GM19240 (cell line): Measurements from ENCODE around the genes PMP22 and CENPV.

DNA sequence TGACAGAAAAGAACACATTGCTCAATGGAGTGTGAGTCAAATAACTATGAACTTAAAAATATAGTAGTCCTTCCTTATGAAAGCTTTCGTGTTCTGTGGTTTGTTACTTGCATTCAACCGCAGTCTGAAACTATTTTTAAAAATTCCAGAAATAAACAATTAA lies 437.5 kb downstream of the HS3ST3B1 start:
- RRBS: no CpG with 5 or more reads among the region's 2 CpGs

GRCh38 chr17:15077316-15077515 lies 187.9 kb downstream of the PMP22 start:
- RRBS: no CpG with 5 or more reads among the region's 1 CpG

GRCh38 chr17:15230360-15231134 lies 34.6 kb downstream of the PMP22 start:
- RRBS: no CpG with 5 or more reads among the region's 24 CpGs

DNA sequence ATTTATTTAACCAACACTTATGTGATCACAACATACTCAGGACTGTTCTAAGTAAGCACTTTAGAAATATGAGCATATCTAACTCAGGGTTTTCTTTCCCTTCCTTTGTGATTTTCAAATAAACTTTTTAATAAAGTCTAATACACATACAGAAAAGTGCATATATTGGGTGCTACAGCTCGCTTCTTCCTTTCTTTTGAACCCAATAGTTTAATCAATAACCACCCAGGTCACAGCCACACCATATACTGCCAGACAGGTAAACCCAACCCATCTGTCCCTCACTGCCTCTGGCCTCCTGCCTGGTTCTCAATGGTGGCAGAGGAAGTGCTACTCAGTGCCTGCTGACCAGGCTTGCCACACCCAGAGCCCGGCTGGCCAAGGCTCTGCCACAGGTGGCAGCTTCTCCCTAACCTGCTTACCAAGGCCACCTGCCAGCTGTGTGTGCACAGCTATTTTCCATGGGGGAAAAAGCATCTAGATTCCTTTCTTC lies 669 bp downstream of the PMP22 start:
- RRBS: no CpG with 5 or more reads among the region's 2 CpGs

GRCh38 chr17:15265226-15265658 lies at the start of gene PMP22:
PMP22 (minus strand) TSS chr17:15265326.
- RRBS: no CpG with 5 or more reads among the region's 4 CpGs

- RRBS: no CpG with 5 or more reads among the region's 14 CpGs
Observed at GRCh38 chr17:15399035-15399772, 57.8 kb upstream of the TEKT3 start.

GRCh38 chr17:15431740-15432207 lies 35.6 kb downstream of the CDRT4 start:
- RRBS: no CpG with 5 or more reads among the region's 7 CpGs

DNA sequence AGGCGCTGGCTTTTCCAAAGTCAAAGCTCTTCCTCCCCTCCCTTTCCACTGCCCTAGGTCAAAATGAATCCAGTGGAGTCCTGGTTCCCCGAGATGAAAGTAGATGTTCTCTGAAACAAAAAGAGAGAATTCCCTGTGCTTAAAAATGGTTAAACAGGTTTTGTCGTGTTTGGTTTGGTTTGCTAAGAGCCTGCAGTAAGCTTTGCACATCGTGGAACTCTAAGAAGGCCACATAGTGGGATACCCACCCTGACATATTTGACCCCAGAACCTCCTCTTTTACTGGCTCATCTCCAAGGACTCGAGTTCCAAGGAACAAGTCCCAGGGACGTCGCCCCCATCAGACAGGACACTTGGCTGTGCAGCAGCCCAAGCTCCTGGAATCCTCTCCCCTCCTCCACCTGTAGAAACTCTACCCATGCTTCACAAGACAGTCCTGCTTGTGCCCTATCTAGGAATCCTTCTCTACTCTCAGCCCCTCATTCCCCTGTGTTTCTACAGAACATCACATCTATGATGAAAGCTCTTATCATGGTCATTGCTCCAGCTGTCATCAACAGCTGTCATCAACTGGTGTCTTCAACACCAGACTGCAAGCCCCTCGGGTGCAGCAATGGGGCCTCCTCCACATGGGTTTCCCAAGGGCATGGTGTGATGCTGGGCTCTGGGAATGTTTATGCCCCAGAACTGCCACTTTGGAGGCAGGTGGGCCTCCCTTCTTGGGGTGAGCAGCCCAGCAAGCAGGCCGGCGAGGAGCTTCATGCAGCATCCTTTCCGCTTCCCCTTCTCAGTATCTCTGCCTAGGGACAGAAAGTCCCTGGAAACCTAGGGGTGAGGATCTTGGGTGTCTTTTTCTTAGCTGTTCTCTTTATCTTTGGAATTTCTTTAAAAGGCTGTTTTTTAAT lies 21.1 kb upstream of the CDRT4 start:
- RRBS: no CpG with 5 or more reads among the region's 11 CpGs

- RRBS: no CpG with 5 or more reads among the region's 6 CpGs
Observed at GRCh38 chr17:15496867-15497332, 29.5 kb upstream of the CDRT4 start.

DNA sequence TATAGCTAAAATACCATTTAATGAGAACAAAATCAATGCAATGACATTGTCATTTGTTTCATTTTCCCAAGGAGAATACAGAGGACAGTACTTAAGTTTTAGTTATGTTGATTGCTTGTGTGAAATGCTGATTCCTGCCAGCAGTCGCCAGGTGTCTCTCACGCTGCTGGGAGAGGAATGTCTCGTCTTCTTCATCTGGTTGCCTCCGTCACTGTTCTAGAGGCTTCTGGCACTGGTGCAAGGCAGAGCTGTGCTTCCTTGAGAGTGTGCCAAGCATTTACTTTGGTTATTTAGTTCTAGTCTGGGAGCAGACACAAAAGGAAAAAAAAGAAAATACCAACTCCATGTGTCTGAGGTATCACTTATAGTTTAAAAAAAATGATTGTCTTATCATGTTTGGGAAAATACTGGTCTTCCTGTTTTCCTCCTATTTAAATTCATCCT lies 10.6 kb upstream of the TVP23C start:
- RRBS: no CpG with 5 or more reads among the region's 4 CpGs

DNA sequence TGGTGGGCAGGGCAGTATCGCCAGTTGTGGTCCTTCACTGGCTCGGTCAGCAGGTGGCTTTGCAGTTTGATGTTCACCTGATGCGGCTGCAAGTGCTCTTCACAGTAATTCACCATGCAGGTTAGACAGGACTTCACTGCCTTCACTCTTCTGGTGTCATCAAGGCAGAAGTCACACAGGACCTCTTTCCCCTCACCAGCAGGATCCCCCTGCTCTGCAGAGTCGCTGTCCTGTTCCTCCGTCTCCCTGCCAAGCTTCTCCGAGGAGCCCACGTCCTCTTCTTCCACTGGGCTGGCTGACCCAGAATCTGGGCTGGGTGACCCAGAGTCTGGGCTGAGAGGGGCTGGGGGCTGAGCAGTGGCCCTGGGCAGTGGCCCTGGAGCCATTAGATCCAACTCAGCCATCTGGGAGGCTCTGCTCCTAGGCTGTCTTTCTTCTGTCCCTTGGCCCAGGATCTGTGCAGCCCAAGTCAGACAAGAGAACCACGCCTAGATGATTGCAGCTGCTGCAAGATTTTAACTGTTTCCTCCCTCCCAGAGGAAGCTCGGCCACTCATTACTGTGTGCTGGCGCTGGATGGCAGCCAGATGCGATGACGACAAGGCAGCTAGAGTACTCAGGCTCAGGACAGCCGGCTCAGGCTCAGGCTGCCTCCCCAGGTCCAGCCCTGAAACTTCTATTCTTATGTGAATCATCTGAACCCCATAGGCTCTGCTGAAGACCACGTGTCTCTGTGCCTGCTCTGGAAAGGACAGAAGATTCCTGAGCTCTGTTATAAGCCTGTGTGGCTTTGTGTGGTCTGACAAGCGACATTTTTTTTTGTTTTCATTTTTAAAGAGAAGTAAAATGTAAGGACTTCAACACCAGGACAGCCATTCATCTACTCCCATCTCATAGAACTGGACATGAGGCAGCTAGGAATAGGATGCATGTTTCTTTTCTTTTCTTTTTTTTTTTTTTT lies 32.0 kb upstream of the FBXW10B start:
- RRBS: no CpG with 5 or more reads among the region's 15 CpGs

DNA sequence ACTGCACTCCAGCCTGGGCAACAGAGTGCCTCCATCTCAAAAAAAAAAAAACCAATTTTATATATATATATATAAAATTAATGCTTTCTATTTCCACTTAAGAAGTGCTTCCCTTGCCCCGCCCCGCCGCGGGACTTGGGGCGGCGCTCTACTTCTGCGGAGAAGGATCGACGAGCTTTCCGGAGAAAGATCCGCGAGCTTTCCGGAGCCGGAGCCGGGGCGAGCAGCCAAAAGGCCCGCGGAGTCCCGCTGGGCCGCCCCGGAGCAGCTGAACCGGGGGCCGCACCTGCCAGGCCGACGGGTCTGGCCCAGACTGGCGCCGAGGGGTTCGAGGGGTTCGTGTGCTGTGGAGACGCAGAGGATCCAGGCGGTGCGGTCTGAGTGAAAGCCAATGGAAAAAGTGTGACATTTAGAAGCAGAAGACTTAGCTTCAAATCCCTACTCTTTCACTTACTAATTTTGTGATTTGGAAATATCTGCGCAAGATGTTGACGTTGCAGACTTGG lies 50.8 kb downstream of the TBC1D26 start:
- RRBS: no CpG with 5 or more reads among the region's 34 CpGs

DNA sequence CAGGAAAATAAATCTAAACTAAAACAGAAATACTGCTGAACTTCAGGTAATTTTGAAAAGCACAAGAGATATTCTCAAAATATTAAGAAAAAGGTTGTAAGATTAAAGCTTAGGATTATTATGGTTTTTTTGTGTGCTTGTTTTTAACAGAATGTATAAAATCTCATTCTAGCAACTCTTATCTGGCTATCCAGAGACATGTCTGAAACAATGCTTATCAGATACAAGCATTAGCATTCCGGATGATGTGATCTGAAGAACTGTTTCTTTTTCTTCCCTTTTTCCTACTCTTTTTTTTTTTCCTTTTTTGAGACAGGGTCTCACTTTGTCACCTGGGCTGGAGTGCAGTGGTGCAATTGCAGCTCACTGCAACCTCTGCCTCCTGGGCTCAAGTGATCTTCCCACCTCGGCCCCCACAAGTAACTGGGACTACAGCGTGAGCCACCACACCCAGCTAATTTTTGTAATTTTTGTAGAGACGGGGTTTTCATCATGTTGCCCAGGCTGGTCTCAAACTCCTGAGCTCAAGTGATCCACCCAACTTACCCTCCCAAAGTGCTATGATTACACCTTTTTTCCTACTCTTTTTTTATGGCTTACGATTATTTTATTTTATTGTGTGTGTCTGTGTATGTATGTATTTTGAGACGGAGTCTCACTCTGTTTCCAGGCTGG lies 38.7 kb downstream of the TTC19 start:
- RRBS: no CpG with 5 or more reads among the region's 6 CpGs

DNA sequence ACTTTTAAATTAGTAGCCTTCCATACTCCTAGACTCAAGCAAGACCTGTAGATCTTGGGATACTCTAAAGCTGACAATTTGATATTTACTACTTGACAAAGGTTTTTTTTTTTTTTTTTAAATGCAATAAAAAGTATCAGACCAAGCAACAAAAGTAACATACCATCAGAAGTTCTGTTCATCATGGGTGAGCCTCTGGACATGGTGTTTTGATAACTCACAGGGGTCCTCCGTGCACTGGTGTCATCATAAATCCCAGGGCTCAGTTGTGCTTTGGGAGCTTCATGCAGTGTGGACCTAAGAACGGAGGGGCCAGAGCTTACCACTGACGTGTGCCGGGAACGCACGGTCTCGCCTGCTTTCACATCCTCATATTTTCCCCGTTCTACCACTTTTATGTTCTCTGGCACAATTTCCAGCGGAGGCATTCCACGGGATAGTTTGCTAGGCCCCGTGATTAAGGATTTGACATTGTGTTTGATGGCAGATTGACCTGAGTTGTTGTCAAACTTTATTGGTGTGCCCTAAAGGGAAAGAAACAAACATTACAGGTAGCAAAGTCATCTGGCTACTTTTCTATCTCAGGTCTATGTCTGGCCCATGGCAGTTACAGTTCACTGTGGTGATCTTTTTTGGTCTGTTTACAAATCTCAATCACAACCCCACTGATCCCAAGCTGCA lies 70.5 kb downstream of the TTC19 start:
- RRBS: no CpG with 5 or more reads among the region's 11 CpGs

- RRBS: no CpG with 5 or more reads among the region's 5 CpGs
Observed at GRCh38 chr17:16146335-16146675, 69.0 kb downstream of the NCOR1 start.

- RRBS: no CpG with 5 or more reads among the region's 11 CpGs
Observed at GRCh38 chr17:16286883-16287271, 66.4 kb downstream of the CENPV start.

DNA sequence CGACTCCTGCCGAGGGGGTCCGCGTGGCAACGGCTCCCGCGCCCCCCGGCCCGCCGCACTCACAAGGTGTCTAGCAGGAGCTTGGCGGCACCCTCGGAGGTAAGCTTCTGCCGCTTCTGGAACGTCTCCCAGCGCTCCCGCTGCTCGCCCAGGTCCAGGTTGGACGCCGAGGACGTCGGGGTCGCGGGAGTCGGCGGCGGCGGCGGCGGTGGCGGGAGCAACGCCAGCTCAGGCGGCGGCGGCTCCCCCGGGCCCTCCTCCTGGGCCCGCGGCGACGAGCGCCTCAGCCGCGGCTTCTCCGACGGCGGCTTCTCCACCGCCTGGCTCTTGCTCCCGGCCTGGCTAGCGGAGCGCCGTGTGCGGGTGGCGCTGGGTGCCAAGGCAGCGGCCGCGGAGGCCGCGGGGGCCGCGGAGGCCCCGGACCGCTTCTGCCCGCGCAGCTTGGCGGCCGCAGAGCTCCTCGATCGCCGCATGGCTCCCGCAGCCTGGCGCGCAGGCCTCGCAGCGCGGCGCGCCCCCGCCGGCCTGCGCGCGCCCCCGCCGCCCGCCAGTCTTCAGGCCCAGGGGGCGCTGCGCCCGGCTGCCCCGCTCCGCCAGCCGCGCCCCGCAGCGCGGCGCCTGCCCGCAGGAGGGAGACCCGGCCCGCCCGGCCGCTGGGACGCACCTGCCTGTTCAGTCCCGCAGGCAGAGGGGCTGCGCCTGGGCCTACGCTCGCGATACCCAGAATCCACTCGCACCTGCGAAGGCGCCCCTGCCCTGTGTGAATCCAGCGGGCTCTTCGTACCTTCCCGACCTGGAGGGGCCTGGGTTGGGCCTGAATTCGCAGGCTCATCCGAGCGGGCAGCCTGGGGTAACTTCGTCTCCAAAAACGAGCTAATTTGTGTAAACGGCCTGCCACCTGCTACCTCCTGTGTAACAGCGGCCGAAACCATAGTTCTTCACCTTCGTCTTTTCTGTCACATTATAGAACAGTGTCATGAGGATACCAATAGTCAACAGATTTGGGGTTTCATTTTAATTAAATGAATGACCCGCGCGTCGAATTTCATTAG lies at the start of gene CENPV:
CENPV (minus strand) TSS at position 506 of the 1,052 bp plus-strand sequence.
- RRBS: 2% methylated on average over 56 of the region's 125 CpGs

DNA sequence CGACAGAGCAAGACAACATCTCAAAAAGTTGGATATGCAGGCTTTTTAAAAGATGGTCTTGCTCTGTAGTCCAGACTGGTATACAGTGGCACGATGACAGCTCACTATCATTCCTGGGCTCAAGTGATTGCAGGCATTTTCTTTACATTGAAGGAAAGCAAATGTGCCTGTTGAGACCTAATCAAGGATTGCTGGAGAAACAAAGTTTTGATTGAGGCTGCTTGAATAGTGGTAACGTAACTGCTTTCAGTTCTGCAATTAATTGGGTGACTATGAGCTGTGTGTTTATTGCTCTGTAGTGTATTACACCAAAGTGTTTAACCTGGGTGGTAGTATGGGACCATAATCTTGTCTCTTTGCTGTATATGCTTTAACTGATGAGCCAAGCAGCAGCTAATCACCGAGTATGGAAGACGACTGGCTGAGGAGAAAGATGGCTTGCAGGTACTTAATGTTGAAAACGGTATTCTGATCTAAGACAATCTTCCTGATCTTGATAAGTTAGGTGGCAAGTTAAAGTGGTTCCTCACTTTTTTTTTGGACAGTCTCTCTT lies 2.4 kb downstream of the UBB start:
- RRBS: no CpG with 5 or more reads among the region's 6 CpGs

DNA sequence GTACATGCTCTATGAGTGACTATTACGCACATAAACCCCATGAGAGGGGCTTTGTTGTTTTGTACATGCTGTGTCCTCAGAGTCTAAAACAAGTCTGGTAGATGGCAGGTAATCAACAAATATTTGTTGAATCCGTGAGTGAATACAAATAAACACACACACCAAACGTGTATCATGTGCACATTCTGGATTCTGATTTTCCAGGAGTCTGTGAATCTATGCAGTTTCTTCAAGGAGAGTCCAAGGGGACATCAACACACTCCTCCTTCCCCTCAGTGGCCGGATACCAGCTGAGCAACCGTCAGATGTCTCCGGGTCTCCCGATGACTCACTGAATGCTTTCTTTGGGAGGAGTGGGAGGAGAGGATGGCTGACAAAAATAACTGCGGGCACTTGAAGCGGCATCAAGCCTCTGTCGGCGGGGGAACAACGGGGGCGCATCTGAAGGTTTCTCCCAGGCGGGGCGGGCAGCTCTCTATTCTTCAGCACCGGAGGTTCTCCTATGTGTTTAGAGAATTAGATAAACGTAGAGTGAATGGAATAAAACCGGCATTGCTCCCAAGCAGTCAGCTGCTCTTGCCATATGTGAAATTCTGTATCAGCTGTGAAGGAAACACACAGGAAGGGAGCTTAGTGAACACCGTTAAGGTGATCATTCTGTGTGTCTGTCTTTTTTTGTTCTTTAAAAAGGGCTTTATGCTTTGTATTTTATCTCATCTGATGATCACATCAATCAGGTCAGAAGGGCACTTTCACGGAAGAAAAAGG lies 24.6 kb upstream of the LRRC75A start:
- RRBS: 68% methylated on average over 1 of the region's 20 CpGs